Camera-type eye (tissue), 1 donor: ENCODE measurements around the gene IL18RAP.

DNA sequence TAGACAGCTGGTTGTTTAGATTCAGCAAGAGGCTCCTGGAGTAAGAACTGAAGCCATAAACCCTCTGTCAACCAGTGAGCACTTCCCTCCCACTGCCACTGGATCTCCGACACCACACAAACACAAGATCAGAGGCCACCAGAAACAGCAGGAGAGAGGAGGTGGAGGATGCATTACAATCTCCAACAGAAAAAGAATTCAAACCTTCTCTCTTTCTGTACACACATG is 27.2 kb downstream of the TBC1D8 start:
- RAMPAGE, long total RNA: no peak

DNA sequence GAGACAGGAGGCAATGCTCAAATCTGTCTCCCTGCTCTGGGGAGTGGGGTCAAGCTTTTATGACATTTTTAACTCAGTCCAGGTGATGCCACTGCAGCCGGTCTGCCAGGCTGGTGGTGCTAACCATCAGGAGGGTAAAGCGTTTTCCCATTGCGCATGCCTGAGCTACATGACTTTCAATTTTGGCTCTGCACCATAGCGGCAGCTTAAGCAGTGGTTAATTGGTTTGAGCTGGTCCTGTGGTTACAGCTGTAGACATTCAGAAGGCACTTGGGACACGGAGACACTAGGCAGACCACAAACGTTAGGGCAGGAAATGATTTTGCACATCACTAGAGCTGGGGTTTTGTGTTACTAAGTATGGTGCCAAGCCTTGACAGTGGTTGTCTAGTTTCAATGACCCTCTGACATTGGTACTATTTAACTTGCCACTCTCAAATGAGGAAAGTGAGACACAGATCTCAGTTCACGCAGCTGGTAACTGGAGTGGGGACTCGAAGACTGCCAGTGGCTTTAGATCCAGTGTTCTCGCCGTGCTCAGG is 28.9 kb upstream of the CNOT11 start:
- RAMPAGE, long total RNA: no peak

DNA sequence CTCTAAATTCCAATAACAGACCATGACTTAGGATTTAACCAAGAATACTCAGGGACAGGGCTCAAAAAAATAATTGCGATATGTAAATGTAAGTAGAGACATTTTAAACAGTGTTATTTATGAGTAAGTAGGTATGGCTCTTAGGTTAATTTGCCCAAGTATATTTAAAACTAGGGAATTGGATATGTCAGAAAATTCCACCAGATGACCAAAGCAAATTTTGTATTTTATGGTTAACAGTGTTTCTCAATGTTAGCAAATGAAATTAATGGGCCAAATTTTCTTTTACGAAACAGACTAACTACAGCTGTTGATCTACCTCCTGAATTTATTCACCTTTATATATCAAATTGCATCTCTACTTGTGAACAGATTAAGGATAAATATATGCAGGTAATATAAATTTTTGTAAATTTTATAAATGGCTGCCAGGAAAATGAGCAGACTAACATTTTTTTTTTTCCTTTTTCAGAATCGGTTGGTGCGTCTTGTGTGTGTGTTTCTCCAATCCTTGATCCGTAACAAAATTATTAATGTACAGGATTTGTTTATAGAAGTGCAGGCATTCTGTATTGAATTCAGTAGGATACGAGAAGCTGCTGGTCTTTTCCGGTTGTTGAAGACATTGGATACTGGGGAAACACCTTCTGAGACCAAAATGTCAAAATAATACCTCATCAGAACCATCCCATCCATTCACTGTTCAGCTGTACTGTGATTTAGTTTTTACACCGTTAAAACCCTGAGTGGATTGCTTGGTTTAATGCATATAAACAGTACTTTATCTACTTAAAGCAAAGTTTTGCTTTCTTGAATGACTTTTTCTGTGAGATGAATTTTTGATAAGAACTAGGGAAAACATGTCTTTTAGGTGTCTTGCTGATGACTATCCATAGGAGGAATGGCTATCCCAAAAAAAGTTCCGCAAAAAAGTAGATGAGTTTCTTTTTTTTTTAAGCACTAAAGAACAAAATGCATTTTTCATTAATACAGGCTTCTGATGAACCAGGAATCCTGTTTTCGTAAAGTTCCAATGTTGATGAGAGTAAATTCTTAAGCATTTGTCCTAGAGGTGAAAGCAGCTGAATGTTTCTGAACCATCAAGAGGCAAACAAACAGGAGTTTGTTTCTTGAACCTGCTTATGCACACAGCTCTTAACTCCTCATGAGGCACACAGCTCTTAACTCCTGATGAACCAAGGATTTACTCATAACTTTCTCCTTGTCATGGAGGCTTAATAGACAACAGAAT is 16.5 kb downstream of the CNOT11 start:
- RAMPAGE, long total RNA: no peak

DNA sequence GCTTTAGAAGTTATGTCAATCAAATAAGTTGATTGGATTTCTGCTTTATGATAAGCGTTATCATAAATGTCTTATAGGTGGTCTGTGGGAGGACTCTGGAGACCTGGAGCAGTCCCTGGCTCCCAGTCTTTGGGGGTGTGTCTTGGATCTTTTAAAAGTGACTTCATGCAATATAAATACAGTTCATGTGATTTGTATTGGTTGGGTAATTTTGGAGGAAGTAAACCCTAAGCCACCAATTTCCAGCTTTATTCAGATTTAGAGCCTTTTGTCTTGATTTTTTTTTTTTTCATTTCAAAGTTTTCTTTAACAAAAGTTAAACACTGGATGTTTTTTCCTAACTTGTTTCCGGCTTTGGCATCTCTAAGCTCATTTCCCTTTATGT is 68.8 kb downstream of the MAP4K4 start:
- RAMPAGE, long total RNA: no peak

- RAMPAGE, long total RNA: no peak
Measured at GRCh38 chr2:102021706-102022563, 30.2 kb downstream of the IL1R2 start.

DNA sequence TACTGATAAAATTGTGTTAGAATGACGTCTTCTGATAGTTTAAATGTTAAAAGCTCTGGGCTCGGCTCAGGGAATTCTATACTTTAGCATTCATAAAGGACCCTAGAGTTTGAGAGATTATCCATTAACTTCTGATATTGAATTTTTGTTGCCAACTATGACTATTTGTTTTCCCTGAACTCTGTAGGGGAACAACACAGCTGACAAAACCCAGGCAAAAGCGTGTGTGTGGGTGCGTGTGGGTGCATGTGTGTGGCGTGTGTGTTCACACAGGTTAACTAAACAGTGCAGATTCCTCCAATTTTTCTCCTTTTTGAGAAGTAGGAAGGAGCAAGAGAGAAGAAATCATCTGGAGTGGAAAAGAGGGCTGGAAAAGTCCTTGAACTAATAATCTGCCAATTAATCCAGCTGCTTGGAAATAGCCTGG is 40.8 kb upstream of the IL1R1 start:
- RAMPAGE, long total RNA: no peak

GRCh38 chr2:102105914-102106608 is 36.5 kb upstream of the IL1R1 start:
- RAMPAGE, long total RNA: no peak

DNA sequence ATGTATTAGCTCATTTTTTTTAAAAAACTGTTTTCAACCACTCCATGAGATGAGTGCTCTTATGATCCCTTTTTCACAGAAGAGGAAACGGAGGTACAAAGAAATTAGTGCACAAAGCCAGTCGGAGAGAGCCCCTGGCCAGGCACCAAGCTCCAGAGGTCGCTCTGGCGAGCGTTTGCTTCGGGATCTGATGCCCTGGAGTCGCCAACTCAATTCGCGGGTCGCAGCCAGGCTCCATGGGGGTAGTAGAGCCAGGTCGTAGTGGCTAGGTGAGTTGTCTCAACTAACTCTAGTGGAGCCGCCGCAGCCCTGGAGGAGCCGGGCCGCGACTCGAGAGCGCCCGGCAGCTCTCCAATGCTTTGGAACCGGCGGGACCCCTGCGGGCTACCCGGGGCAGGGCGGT is 358 bp upstream of the IL1R1 start:
- RAMPAGE, long total RNA: no peak

GRCh38 chr2:102147869-102148426 is 5.4 kb downstream of the IL1R1 start:
- RAMPAGE, long total RNA: no peak

DNA sequence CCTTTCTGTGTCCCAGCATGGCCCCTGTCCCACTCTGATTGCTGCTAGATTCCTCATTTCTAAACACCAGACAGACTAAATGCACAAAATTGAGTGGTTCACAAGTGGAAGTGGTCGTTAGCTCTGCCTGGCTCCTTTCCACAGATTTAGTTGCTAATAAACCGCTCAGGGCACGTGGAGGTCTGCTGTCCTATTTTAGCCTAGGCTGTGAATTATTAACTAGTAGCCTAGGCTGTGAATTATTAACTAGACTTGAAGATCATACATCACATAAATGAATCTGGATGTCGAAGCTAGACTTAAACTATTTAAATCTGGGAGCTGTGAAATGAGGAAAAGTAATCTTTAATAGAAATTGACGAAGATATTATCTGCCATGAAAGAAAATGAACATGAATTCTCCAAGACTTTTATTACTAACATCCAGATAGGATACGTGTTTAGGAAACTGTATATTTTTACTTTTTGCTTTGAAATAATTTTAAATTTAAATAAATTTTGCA is 3.7 kb downstream of the IL1RL2 start:
- RAMPAGE, long total RNA: no peak

DNA sequence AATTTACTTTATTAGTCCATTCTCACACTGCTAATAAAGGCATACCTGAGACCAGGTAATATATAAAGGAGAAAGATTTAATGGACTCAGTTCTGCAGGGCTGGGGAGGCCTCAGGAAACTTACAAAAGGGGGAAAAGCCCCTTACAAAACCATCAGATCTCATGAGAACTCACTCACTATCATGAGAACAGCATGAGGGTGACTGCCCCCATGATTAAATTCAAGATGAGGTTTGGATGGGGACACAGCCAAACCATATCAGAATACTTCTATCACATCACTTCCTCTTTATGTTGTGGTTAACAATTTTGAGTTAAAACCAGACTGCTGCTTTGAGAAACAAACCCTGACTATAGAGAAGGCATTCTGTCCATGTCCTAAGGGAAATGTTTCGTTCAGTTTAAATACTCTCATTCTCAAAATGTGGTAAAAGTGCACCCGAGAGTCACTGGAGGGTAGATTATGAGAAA is 11.0 kb downstream of the IL18R1 start:
- RAMPAGE, long total RNA: no peak

- RAMPAGE, long total RNA: no peak
Measured at GRCh38 chr2:102422820-102423517, at the start of gene IL18RAP. IL18RAP (plus strand) TSS chr2:102423160.

- RAMPAGE, long total RNA: no peak
Measured at GRCh38 chr2:102788594-102789273, 26.9 kb downstream of the TMEM182 start.

GRCh38 chr2:104321754-104322076 is 532.2 kb upstream of the POU3F3 start:
- RAMPAGE, long total RNA: no peak

GRCh38 chr2:104502826-104503529 is 350.9 kb upstream of the POU3F3 start:
- RAMPAGE, long total RNA: no peak

- RAMPAGE, long total RNA: no peak
Measured at GRCh38 chr2:104531956-104532227, 322.0 kb upstream of the POU3F3 start.

DNA sequence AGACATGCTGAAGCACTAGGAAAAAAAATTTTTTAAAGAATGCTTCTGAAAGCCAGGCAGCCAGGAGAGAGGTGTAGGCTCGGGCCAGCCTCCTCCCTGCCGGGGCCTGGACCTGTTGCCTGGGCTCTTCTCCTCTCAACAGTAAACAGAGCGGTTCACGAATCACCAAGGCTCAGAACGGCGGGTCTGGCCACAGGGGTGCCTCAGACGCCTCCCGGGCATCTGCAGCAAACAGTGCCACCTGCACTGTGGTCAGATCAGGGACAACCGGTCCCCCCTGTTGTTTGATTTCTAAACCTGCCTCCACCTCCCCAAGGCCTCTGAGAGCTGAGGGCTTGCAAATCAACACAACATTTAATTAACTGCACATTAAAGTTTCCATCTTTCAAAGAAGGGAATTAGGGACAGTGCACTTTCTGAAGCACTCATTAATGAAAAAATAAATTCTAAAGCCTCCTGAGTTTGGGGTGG is 95.5 kb upstream of the POU3F3 start:
- RAMPAGE, long total RNA: no peak

DNA sequence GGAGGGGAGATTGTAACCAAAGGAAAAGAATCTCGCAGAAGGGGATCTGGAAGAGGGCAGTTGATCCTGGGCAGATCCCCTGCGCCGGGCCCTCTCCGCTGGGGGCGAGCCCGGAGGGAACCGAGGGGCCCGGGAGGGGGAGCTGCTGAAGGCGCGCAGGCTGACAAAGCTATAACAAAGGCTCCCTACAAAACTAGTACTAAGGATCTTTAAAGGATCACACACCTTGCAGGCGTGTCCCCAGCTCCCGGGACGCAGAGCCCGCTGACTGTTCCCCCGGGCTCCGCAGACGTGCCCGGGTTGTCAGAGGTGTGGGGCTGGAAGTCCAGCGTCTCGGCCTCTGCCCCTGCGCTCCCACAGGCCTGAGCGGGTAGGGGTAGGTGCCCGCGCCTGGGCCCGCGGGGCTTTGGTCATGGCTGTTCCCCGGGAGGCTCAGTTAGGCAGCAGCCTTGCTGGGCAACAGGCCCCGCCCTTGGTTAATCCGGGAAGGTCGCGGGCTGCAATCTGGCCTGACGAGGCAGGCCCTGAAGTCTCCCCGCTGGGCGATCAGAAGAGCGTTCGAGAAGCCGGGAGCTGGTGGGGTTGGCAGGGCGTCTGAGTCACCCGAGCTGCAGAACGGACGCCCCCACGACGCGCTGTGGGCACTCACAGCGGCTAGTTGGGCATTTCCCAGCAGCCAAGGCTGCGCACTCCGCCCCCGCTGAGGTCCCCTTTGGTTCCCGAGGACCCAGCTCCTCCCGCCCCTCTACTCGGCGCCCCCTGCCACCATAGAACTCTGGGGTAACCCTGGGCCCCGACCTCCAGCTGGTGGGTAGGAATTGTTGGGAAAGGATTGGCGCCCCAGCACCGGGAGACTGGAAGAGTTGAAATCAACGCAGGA is 13.5 kb downstream of the POU3F3 start:
- RAMPAGE, long total RNA: no peak

DNA sequence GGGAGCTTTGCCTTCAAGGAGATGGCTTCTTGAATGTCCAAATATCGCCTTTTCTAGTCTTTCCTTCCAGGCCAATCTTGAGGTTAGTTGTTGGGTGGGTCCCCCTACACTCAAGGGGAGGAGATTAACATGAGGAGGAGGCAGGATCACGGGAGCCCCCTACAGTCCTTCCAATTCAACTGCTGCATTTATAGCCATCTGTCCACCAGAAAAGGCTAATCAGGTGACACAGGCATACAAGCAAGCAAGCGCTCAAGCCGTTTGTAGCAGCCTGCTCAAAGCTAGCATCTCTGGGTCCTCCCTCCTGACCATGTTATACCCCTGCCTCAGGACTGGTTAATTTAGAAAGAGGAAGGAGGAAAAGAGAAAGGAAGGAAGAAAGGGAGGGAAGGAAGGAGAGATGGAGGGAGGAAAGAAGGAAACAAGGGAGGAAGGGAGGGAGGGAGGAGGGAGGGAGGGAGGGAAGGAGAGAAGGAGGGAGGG is 87.6 kb downstream of the MRPS9 start:
- RAMPAGE, long total RNA: no peak

DNA sequence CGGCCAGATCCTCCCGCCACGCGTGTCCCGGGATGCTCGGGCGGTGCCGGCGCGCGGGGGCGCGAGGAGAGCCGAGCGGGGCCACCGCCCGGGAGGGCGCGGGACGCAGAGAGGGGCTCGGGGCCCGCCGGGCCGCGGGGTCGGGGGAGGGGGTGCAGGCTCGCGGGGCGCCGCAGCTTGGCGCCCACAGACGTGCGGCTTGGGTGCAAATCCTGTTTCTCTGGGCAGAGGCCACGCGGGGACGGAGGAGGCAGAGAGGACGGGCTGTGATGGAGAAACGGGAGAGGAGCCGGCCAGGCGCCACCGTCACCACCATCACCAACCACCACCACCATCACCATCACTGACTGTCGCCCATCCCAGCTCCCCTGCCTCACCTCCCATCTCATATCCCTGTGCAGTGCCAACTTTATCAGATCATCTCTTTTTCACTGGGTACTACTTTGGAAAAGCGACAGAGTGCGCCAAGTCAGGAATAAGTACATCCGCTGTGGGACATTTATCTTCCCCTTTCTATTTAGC is 97.2 kb upstream of the GPR45 start:
- RAMPAGE, long total RNA: no peak